Prostate gland (tissue), 2 donors: ENCODE results near the genes MTURN and NOD1.

DNA sequence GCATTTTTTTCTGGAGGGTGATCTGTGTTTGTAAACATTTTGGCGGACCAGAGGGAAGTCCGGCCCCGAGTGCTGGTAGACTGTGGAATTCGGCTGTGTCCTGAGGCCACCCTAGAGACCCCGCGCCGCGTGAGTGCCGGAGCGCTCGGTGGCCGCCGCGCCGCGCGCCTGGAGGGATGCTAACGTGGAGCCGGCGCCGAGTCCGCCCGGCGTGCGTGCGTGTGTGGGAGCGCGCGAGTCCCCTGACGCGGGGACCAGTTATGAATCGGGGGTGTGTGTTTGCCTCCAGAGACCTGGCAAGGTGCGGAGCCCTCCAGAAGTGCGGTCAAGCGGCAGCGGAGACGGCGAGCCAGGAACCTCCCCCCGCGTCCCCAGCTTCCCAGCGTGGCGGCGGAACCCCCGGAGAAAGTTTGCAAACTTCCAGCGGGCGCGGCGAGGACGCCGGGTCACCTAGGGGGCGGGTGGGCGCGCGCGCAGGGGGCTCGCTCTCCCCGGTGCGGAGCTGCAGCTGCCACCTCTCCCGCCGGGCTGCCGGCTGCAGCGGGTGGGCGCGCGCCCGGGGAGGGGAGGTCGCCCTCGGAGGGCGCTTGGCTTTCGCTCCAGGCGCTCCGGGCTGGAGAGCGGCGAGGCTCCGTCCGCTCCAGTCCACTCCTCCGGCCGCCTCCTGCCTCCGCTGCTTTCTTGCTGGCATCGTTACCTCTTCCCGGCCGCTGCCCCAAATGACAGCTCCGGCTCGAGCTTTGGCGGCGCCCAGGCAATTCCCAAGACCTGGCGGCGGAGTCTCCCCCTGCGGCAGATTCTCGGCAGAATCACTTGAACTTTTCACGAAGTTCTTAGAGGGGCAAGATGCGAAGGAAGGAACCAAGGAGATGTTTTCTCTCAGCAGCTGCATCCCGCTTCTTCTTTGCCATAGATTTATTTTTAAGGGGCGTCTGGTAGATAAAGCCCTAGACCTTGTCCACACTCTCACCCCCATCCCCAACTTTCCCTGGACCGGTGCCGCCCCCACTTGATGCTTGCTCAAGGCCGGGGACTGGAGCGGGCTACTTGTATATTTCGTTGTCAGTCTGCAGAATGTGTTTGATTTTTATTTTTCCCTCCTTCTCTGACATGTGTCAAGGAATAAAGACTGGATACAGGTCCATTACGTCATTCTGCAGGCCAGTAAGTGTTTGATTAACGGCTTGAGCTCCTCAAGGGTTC, 2.3 kb upstream of the CREB5 start:
- PRO-cap, result unidirectional peak, minus-strand start at position 666 of the sequence
- RAMPAGE, long total RNA, 2 experiments, result no peak in any of the 2 experiments

GRCh38 chr7:28490709-28491407, 78.5 kb downstream of the CREB5 start:
- PRO-cap, result no peak
- RAMPAGE, long total RNA, 2 experiments, result no peak in any of the 2 experiments

- PRO-cap, result no peak
- RAMPAGE, long total RNA, 2 experiments, result no peak in any of the 2 experiments
These were observed 257.2 kb downstream of the CREB5 start for GRCh38 chr7:28669422-28670013.

GRCh38 chr7:28957029-28957409, 1.1 kb downstream of the TRIL start:
- PRO-cap, result no peak
- RAMPAGE, long total RNA, 2 experiments, result no peak in any of the 2 experiments

DNA sequence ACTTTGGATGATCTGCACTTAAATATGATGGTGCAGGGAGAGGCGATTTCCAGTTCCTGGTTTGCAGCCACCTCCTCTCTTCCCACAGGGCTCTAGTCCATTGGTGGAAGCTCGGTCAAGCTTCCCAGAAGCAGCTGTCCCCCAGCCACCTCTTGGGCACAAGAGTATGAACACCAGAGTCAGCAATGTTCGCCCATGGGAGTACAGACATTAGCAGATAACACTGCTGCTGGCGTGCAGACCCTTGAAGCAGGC, 1.5 kb upstream of the CPVL start:
- PRO-cap, result no peak
- RAMPAGE, long total RNA, 2 experiments, result no peak in any of the 2 experiments

GRCh38 chr7:29196001-29196888, 1.7 kb downstream of the CHN2 start:
- PRO-cap, result no peak
- RAMPAGE, long total RNA, 2 experiments, result no peak in any of the 2 experiments

GRCh38 chr7:29228699-29229038, 34.1 kb downstream of the CHN2 start:
- PRO-cap, result no peak
- RAMPAGE, long total RNA, 2 experiments, result no peak in any of the 2 experiments

- PRO-cap, result no peak
- RAMPAGE, long total RNA, 2 experiments, result no peak in any of the 2 experiments
These were observed 110.2 kb downstream of the CHN2 start for GRCh38 chr7:29304632-29305404.

DNA sequence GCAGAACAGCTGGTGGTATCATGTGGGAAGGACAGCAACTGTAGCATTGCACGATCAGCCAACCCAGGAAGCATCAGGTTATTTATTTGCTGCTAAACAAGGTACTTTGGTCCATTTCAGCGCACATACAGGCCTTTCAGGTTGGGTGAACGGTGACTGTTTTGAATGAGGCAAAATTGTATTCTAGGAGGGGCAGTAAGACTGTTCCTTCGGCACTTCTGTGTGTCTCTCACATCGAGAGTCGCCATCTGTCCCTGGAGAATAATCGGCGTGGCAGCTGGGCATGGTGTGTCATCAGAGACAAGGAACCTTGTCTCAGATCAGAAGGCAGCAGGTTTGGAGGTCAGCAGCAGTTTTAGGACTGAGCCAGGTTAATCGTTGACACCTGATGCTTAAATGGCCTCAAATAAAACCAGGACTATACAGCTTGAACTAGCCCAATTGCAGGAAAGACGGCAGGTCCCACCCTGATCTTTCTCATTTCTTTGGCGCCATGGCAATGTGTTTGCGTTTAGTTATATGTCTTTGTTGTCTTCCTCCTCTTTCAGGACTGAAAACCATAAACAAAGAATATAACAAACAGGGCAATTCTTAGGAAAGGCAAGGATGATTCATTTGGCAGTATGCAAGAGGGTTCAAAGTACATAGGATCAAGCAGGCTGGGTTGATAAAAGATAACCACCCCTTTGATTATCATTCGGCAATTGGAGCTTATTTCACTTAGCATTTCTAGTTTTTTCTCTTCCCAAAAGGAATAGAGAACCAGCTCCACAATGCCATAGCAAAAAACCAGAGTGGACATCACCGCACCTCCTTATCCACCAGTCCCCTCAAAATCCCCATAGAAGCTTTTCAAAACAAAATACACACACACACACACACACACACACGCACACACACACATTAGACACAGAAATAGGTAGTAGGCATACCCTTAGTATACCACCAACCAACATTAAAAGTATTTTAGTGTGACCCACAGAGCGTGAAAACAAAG, 91.9 kb upstream of the PRR15 start:
- PRO-cap, result no peak
- RAMPAGE, long total RNA, 2 experiments, result no peak in any of the 2 experiments

DNA sequence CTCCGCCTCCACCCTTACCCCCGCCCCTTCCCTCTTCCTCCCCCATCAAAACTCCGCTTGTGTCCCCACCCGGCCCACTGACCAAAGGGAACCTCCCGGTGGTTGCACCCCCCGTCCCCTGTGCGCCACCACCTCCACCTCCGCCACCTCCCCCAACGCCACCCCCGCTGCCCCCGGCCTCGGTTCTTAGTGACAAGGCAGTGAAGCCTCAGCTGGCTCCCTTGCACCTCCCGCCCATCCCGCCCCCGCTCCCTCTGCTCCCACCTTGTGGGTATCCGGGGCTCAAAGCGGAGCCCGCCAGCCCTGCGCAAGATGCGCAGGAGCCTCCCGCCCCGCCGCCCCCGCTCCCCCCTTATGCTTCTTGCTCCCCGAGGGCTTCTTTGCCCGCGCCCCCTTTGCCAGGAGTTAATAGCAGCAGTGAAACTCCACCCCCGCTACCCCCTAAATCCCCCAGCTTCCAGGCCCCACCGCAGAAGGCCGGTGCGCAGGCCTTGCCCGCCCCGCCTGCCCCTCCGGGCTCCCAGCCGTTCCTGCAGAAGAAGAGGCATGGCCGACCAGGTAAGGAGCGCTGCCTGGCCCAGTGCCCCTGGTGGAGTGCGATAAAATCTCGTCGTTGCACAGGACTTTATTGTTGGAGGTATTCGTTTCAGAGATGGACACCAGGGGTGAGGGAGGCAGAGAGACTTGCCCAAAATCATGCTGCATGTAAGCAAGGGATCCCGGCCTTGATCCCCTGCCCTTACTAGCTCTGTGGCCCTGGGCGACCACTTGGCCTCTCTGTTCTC, 77.9 kb downstream of the WIPF3 start:
- PRO-cap, result bidirectional peak, plus-strand start at position 77 of the sequence, minus-strand start outside the sequence; unidirectional peak, minus-strand start at position 520 of the sequence
- RAMPAGE, long total RNA, 2 experiments, result no peak in any of the 2 experiments

DNA sequence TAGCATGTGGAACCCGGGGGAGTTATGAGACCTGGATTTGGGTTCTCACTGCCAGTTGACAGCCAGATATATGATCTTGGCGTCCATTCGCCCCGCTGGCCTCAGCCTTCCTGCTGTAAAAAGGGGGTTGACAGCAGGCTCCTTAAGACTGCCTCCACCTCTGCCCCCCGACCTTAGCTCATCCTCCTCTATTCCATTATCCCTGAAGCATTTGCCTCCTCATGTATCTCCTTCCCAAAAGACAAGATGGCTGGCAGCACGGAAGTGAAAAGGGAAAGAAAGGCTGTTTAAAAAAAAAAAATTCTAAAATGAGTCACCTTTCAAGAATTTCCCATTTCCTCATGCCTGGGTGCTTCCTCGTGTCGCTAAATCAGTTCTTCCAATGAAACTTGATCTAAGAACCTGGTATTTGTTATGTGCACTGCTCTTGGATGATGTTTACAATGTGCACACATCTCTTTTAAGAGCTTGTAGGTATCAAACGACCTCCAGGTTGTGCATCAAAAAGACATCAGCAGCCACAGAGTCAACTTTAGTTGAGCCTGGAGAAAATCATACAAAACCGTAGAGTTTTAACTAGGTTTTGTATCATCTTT, 1.7 kb downstream of the SCRN1 start:
- PRO-cap, result no peak
- RAMPAGE, long total RNA, 2 experiments, result no peak in any of the 2 experiments

DNA sequence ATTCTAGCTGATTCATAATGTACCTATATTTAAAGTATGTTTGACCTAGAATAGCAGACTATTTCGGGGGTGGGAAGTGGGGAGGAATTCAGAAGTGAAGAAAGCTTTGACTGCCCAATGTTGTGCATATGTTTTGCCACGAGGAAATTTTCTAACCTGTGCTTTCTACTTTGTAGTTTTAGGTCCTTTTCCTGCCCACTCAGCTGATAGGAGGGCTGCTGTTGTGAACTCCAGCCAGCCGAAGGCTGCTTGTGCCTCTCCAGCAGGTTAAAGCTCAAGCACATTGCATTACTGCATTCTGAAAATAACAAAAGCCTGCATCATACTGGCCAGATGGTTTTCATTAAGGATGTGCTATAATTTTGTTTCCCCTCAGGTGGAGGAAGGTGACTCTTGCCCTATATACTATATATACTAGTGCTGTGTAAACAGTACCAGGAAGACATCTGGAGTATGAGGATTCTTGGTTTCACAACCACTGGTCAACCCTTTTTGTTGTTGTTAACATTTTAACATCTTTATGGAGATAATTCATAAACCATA, 4.5 kb downstream of the PLEKHA8 start:
- PRO-cap, result no peak
- RAMPAGE, long total RNA, 2 experiments, result no peak in any of the 2 experiments

GRCh38 chr7:30098280-30098735, 36.5 kb upstream of the MTURN start:
- PRO-cap, result no peak
- RAMPAGE, long total RNA, 2 experiments, result no peak in any of the 2 experiments

GRCh38 chr7:30134377-30134701, 447 bp upstream of the MTURN start:
- PRO-cap, result bidirectional peak, plus-strand start at chr7:30134991, minus-strand start at chr7:30134654
- RAMPAGE, long total RNA, 2 experiments, result no peak in any of the 2 experiments

DNA sequence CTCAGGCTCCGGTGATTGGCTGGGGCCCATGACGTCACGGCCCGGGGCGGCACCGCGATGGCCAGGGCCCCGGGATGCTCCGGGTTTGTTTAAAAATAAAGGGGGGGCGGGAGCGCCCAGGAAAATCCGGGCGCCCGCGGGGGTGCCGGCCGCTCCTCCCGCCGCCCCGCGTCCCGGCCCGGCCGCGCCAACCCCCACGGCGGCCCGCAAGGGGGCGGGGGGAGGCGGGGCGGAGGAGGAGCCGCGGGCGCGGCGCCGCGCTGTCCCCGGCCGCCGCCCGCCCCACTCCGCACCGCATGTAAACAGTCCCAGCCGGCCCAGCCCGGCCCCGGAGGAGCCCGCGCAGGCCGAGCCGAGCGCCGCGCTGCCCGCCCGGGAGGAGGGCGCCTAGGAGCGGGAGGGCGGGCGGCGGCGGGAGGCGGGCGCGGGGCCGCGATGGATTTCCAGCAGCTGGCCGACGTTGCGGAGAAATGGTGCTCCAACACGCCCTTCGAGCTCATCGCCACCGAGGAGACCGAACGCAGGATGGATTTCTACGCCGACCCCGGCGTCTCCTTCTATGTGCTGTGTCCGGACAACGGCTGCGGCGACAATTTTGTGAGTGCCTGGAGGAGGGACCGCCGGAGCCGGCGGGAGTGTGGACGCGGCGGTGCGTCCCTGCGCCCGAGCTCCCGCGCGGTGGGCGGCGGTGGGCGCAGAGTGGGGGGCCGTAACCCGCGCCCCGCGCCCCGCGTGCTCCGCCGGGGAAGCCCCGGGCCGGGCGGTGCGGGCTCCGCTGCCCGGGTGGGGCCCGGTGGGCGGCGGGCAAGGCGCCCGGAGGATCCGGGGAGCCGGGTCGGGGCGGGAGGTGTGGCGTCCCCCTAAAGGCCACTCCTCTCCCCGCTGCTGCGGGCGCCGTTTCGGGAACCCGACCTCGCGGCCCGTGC, at the start of gene MTURN:
Gene MTURN (plus strand): TSS at position 285 of the 926 bp plus-strand sequence.
- PRO-cap, result bidirectional peak, plus-strand start at position 290 of the sequence, minus-strand start outside the sequence
- RAMPAGE, long total RNA, 2 experiments, result no peak in any of the 2 experiments

DNA sequence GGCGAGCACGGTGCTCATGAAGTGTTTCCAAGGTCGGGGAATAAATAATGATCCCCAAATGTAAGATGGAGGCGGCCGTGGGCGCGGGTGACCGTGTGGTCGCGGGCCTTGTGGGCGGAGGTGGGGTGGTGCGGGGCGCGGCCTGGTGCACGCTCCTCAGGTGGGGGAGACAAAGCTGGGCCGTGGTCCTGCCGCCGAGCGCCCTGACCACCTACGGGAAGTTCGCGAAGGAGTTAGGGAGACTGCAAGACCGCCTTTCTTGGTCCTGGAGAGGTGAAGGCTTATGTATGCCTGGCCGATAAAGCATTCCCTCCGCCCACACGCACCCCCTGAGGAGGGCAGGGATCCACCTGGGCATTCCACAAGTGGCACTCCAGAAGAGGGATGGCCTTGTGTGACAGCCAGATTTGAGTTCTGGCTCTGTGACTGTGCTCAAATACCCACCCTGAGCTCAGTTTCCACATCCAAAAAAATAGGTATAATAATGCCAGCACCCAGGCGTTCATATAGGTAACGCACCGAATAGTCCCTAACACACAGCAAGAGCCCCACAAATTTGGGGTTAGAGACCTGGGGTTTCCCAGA, 1.6 kb downstream of the MTURN start:
- PRO-cap, result no peak
- RAMPAGE, long total RNA, 2 experiments, result no peak in any of the 2 experiments

DNA sequence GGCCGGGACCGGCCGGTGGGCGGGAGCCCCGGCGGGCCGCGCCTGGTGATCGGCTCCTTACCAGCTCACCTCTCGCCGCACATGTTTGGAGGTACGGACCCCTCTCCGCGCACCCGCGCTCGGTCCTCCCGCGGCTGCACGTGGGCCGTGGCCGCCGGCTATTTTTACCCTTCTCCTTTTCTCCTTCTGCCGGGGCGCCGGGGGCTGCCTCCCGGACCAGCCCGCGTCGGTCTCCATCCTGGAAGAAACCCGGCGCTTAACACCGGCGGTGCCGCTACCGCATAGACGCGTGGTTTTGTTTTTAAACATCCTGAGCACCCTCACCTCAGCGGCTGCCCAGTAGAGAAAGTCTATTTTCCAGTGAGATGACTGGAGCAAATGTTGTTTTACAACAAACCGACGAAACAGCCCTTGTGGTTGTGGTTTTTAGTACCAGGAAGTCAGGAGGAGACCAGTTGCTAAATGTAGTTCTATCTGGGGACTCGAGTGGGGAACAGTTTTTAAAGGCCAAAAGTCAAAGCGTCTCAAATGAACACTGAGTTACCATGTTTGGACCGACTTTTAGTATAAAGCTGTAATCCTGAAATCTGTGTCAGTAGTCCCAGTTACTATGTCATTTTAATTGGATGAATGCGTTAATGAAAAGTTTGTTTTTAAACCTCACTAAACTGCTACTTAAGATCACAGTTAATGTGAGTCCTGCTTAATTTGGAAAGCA, 1.5 kb downstream of the ZNRF2 start:
- PRO-cap, result unidirectional peak, minus-strand start at position 352 of the sequence
- RAMPAGE, long total RNA, 2 experiments, result no peak in any of the 2 experiments

DNA sequence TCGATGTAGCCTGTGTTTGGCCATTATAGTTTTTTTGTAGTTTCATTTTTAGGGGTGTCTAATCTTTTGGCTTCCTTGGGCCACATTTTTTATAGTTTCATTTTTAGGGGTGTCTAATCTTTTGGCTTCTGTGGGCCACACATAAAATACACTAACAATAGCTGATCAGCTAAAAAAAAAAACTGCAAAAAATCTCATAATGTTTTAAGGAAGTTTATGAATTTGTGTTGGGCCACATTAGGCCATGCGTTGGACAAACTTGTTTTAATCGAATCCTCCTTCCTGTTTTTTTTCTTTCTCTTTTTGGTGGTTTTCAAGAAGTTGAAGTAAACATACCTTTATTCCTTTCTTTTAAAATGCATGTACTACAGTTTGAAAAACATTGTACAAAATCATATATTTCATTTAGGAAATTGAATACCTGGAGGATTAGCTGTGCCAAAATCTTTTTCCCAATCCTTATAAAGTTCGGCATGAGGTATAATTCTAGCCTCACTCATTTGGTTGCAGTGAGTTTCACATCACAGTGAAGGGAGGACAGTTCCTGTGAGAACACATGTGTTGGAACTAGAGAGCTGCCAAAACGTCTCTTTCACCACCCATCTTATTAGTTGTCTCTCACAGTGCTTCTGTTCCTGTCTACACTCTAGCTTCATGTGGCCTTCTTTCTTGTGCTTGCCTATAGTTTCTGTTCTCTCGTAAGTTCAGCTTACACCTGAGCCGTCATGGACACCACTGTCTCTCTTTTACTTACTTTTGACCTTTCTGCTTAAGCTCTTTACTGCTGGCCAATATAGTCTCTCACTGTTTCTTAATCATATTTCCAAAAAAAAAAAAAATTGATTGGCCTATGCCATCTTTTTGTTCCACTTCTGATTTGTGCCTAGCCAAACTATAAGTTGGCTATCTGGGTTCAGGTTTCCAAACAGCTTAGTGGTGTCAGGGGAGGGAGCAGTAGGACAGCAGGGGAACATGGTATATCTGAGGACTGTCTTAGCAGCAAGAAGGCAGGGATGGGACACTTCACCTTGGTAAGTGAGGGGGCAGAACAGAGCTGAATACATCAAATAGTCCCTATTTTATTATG, 37.8 kb downstream of the ZNRF2 start:
- PRO-cap, result unidirectional peak, plus-strand start at position 526 of the sequence; unidirectional peak, minus-strand start at position 656 of the sequence
- RAMPAGE, long total RNA, 2 experiments, result no peak in any of the 2 experiments

DNA sequence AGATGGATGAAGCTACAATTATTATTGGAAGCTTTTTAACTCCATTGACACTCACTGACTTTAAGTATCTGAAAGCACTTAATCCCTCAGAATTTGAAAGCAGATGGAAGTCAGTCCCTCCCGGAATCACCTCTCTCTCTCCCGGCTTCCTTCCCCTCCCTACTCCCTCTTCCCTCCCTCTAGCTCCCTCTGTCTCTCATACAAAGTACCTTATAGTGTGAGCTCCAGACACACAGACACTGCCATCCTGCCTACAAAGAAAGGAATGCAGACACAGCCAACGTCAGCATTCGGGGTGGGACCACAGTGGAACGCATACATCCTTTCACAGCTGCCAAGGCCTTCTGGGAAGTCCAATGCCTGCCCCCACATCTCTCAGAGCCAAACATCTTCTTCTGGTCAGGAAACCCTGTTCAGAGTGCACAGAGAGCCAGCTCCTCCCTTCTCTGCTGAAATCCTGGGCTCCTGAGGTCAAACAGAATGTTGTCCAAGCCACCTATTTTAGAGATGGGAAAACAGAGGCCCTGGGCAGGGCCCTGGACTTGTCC, 9.3 kb downstream of the NOD1 start:
- PRO-cap, result bidirectional peak, plus-strand start at position 402 of the sequence, minus-strand start at position 241 of the sequence
- RAMPAGE, long total RNA, 2 experiments, result no peak in any of the 2 experiments

- PRO-cap, result bidirectional peak, plus-strand start at chr7:30478850, minus-strand start at chr7:30478728
- RAMPAGE, long total RNA, 2 experiments, result start-site peak on the minus strand in 1 of 2 experiments, at chr7:30478699-30478733 at its widest, 23 reads per replicate
These were observed at the start of gene NOD1 for GRCh38 chr7:30478222-30479185. TSS of gene NOD1 (minus strand) at chr7:30478784.